Spinal cord (tissue), 3 donors: ENCODE measurements around a stretch of chr7.

DNA sequence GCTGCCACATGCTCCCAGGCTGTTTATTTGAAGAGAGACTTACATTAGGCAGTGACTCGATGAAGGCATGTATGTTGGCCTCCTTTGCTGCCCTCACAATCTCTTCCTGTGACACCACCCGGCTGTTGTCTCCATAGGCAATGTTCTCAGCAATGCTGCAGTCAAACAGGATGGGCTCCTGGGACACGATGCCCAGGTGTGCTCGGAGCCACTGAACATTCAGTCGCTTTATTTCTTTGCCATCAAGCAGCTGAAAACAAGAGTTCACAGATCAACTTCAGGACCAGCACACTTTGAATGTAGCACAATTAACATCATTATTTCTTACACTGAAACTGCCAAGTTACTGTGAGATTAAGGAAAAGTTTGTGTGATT is 33.7 kb upstream of the ABCB4 start:
- PRO-cap, result no peak
- RAMPAGE, long total RNA, result no peak

DNA sequence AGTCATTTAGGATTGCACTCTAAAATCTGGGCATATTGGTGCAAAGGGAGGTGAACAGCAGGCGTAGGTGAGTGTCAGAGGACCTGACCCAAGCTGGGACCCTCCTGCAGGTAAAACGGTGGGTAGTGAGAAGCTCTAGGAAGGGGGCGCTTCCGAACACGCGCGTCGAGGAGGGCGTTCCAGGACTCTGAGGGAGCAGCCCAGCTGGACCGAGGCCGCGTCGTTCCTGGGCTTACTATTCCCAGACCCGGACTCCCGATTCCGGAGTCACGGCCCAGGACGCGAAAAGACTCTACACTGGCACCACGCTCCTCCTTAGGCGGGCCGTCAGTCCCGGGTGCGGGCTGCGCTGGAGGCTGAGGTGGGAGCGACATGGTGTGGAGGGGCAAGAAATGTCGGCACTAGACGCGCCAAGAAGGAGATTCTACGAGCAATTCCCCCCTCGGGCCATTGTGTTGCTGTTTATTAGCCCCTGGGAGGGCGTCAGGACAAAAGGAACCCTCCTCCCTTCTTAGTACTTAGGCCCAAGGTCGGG is 635 bp upstream of the RUNDC3B start:
- PRO-cap, result no peak
- RAMPAGE, long total RNA, result no peak

DNA sequence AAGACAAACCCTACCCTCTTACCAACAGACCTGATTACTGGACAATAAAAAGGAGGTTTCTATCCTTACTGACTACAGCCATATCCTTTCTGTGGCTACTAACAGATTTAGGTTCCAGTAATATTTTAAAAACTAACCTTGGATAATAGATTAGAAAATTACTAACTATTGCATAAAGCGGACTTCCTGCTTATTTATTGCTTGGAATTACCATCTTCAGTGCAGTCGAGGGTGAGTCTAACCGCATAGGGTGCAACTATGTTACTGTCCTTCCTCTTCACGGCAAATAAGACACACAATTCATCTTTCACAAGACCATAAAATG is 2.2 kb downstream of the SLC25A40 start:
- PRO-cap, result no peak
- RAMPAGE, long total RNA, result no peak

DNA sequence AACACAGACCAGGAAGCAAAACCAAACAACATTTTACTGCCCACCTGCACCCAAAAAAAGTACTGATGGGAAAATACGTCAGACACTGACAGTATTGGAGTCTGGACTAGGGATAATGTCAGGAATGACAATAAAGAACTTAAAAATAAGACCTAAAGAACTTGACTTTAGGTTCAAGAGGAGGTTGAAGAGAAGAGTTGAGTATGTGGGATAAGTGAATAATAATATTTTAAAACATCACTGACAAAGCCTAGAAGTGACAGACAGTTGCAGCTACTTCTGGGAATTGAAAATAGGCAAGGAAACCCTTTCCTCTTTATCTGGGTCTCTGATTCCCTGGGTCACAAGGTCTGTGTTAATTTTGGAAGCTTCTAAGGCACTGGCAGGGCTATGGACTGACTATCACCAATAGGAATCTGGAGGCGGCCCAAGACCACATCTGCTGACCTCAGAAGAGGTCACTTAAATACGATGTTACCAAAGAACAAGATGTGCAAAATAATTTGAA is 5.2 kb upstream of the STEAP4 start:
- PRO-cap, result no peak
- RAMPAGE, long total RNA, result no peak

DNA sequence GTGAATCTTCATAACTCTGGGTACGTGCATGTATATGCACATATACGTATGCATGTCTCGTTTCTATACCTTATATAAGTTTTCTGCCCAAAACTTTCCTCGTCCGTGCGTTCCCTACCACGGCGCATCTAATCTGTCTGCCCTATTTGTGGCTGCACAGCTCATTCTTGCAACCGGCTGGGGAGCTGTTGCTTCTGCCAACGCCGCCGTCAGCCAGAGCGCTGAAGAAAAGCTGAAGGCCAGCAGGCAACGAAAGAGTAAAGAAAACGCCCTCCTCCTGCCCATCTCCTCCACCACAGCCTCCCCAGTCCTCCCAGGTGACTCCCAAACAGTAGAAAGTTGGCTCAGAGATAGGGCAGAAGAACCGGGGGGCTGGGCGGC is 700 bp upstream of the ZNF804B start:
- PRO-cap, result no peak
- RAMPAGE, long total RNA, result no peak

- PRO-cap, result no peak
- RAMPAGE, long total RNA, result no peak
Measured at GRCh38 chr7:90172984-90173290, 18.7 kb downstream of the STEAP1 start.

GRCh38 chr7:90210404-90210833 is 1.1 kb upstream of the STEAP2 start:
- PRO-cap, result no peak
- RAMPAGE, long total RNA, result no peak

- PRO-cap, result no peak
- RAMPAGE, long total RNA, result no peak
Measured at GRCh38 chr7:90345219-90346389, 912 bp upstream of the GTPBP10 start.

- PRO-cap, result no peak
- RAMPAGE, long total RNA, result no peak
Measured at GRCh38 chr7:90462918-90463461, 6.4 kb upstream of the PTTG1IP2 start.

GRCh38 chr7:90597076-90597839 is 1.1 kb downstream of the CDK14 start:
- PRO-cap, result no peak
- RAMPAGE, long total RNA, result no peak

DNA sequence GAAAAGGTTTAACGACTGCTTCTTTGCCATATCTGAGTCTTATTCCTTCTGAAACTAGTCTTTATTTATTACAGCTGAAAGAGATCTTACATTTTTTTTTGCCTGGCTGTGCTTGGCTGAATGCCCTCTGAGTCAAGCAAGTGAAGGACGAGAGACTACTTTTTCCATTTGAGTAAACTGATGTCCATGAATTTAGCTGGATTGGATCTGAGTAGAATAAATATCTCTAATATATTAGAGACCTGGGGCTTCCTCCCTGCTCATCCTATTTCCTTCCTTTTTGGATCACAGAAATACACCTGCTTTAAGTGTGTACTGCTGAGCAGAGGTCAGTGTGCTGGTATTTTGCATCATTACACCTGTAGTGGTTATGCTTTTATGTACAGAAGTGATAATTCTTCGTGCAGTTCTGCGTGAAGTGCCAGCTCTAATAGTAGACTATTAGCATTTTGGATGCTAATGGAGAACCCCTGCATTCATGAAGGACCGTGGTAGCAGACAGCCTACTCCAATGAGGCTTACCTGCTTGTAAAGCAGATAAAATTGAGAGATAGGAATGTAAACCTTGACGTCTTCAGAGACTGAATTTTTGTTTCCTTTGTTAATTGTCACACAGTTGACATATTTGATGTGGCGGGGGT is 114.2 kb downstream of the CDK14 start:
- PRO-cap, result no peak
- RAMPAGE, long total RNA, result no peak

DNA sequence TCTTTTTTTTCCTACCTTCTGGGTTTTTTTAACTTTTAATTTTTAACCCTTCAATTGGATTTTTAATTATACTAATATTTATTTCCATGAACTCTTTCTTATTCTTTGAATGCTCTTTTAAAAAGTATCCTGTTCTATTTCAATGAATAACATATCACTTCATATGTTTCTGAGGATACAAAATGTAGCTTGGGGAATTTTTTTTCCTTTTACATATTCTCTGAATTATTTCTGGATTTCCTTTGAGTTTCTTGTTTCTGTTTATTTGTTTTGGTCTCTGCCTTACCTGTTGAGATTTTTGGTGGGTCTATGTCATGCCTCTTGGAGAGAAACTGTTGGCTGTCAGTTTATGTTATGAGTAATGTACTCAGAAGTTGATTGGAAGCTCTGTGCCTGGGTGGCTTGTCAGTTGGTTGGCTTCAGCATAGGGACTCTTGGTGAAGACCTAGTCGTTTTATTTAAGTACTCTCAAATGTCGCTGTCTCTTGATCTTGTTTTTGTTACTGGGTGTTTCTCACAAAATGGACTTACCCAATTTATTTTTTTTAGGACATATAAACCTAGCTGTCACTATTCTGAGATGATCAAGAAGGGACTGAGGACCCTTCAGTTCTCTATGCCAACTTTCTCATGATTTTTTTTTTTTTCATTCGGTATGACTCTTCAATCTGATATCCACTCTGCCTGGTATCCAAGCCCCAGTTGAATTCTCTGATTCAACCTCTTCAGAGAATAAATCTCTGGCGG is 132.5 kb downstream of the CDK14 start:
- PRO-cap, result no peak
- RAMPAGE, long total RNA, result no peak

GRCh38 chr7:90807516-90808292 is 211.6 kb downstream of the CDK14 start:
- PRO-cap, result no peak
- RAMPAGE, long total RNA, result no peak

GRCh38 chr7:91082135-91082436 is 182.1 kb upstream of the FZD1 start:
- PRO-cap, result no peak
- RAMPAGE, long total RNA, result no peak

DNA sequence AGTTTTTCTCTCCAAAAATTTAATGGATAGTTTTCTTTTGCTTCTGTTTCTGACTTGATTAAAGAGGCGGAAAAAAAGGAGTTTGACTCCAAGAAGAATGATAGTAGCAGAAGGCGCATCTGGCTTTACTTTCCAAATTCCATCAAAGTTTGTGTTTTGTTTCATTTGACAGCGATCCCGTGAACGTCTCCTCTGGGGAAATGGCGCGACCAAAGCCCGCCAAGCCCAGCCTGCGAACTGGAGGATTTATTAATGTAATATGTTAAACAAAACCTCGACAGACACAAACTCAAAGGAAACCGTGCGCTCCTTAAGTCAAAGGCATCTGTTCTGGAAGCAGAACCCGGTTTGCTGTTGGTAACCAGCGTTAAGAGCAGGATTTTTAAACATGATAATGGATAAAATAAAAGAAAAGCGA is 564 bp upstream of the FZD1 start:
- PRO-cap, result no peak
- RAMPAGE, long total RNA, result no peak

- PRO-cap, result no peak
- RAMPAGE, long total RNA, result no peak
Measured at GRCh38 chr7:91455301-91455944, 191.2 kb downstream of the FZD1 start.

- PRO-cap, result no peak
- RAMPAGE, long total RNA, result no peak
Measured at GRCh38 chr7:92246969-92247332, 1.2 kb downstream of the ANKIB1 start.

DNA sequence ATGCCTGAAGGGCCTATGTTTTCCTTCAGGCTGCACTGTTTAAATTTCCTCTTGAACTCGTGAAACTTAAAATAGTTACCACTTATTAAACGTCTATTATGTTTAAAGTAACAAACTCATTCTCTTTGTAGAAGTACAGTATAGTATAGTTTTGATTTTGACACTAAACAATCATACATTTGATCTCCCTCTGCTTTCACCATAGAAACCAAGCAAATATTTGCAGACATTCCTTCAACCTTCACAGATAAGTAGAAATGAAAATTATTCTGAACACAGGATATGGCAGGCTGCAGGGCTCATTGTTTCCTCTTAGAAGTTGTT is 92.7 kb upstream of the FAM133B start:
- PRO-cap, result no peak
- RAMPAGE, long total RNA, result no peak

GRCh38 chr7:92800206-92800936 is 36.0 kb downstream of the CDK6 start:
- PRO-cap, result no peak
- RAMPAGE, long total RNA, result no peak

DNA sequence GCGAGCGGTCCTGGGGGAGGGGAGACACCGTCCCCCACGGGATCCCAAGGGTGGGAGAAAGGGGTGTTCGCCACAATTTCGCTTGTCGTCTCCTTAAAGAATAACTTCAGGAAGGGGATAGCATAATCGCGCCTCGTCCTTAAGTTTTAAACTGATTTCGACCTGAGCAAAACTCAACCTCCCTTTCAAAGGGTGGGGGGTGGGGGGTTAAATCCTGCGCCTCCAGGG is 2.0 kb downstream of the CDK6 start:
- PRO-cap, result no peak
- RAMPAGE, long total RNA, result no peak